Mesangial cell (primary cell): ENCODE data around the gene PER2.

DNA sequence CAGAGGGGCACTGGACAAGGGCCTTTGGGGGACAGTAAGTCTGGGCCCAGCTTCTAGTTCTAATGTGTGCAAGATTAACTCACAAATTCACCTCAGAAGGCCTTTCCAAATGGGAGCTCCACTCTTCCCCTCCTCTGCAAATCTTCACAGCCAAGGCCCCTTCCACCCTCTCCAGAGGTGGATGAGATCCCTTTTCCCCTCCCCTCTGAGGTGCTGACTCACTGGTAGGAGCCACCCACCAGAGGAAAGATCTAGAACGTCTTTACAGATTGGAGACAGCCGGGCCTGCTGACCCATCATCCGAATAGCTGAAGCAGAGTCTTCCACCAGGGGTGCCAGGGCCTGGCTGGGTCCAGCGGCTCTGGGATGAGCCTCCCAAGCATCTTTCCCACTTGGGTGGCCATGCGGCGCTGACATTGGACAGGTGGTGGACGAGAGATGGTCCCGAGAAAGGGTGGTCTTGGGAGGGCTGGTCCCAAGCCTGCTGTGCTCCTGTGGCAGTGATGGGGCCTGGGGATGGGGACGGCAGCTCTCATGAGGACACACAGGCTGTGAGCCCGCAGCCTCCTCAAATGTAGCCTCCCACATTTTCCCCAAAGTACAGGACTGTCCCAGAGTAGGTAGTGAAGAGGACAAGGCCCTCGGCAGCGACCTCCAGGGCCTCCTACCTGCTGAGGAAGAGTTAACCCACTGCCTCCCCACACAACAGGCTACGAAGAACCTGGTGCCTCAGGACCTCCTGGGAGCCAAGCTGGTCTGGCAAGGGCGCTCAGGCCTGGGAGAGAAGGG, 9.1 kb downstream of the ERFE start:
- RAMPAGE, long total RNA, result no peak

DNA sequence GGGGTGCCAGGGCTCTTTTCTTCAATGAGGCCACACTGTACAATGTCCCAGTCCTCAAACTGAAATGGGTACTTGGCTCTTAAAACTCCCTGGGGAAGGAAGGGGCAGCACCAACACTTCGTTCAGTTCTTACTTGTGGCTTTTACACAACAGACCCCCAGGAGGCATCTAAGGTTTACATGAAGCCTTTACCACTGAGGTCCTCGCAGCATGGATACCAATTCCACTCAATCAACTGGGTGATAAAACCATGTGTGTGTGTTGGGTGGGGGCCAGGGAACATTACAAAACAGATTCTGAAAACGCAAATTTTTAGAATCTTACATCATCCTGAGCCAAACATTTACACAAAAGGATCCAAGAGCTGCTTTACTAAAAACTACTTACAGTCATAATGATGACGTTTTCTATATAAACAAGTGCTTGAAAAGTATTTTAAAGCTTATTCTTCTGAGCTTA, 10.5 kb downstream of the ERFE start:
- RAMPAGE, long total RNA, result no peak

DNA sequence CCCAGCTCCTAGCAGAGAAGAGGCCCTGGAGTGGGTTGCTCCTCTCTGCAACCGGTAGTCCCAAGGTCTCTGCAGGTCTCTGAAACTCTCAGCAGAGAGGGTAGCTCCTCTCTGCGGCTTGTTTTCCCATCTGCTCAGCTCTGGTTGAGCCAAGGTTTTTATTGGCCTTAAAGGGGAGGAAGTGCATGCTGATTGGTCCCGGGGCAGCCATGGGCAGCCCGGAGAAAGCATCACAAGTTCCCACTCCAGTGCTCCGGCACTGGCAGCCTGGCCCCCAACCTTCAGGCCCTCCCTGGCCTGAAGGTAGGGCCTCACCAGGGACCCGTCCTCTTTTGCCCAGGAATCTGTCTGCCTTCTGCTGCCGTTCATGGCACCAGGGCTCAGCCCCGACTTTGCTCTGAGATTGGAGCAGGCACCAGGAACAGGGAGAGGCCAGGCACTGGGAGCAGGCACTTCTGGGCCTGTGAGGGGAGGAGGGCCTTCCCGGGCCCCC, 17.4 kb upstream of the ILKAP start:
- RAMPAGE, long total RNA, result no peak

GRCh38 chr2:238243108-238243629, 3.3 kb upstream of the HES6 start:
- RAMPAGE, long total RNA, result no peak

DNA sequence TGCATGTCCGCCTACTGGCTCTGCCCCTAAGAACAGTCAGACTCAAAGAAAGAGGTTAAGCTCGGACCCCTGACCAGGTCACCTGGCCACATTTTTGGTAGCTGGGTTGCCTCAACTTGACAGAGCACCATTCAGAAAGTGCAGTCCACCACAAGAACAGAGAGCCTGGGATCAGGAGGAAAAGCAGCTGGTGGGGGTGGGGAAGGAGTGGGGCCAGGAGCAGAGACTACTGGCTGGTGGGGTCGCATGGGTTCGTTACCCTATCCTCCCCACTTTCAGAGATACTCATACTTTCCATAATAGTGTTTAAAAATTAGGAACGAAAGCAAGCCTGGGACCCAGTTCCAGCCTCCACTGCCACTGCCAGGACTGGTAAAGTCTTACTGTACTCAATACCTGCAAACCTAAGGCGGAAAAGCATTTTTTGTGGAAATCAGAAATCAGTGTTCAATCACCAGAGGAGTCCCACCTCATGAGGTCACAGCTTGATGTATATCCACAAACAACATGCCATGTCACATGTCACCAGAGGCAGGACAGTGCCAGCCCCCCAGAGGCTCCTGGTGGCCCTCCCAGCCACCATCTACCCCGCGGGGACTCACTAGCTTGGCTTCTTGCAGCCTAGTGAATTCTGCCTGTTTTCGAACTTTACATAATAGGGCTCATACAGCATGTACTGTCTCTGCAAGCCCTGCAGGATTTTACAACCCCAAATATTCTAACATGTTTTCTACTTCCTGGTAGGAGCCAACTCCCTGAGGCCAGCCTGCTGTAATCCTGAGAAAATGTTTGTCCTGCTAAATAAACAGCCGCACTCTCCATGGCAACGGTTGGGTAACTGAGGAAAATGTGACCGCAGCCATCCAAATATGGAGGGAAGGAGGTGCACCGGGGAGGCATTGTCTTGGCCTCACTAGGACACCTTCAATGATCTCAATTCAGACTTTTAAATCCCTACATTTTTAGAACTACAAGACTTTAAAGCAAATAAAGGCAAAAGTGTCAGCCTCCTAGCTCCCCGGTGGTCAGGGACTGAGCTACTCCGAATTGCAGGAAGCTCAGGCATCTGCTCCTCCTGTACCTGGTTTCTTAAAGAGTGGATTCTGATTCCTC, 2.9 kb downstream of the PER2 start:
- RAMPAGE, long total RNA, result no peak

- RAMPAGE, long total RNA, result no peak
These were observed at the start of gene PER2 for GRCh38 chr2:238288025-238288742. Gene PER2, minus strand, starts transcription at chr2:238288610.

DNA sequence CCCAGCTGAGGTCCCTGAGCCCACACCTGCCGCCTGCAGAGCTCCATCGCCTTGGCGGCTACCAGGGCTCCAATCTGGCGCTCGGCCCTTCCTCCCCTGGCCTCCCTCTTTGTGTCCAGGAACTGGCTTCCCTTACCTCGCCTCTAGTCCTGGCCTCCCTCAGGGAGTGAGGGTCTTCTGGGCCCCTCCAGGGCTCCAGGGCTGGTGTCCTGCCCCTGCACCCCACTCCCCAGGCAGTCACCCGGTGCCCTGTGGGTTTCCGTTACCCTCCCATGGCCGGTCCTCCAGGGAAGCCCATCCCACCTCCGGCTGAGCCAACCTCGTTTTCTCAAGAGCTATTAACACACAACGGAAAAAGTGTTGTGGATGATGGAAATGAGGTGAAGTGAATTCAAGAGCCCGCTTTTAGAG, 131.7 kb downstream of the ASB1 start:
- RAMPAGE, long total RNA, result no peak

- RAMPAGE, long total RNA, result no peak
These were observed 142.8 kb downstream of the ASB1 start for GRCh38 chr2:238569437-238570114.

- RAMPAGE, long total RNA, result no peak
These were observed 147.9 kb upstream of the TWIST2 start for GRCh38 chr2:238699849-238700514.

- RAMPAGE, long total RNA, result no peak
These were observed 16.3 kb downstream of the TWIST2 start for GRCh38 chr2:238863967-238864751.

GRCh38 chr2:238908679-238909055, 60.8 kb downstream of the TWIST2 start:
- RAMPAGE, long total RNA, result no peak

DNA sequence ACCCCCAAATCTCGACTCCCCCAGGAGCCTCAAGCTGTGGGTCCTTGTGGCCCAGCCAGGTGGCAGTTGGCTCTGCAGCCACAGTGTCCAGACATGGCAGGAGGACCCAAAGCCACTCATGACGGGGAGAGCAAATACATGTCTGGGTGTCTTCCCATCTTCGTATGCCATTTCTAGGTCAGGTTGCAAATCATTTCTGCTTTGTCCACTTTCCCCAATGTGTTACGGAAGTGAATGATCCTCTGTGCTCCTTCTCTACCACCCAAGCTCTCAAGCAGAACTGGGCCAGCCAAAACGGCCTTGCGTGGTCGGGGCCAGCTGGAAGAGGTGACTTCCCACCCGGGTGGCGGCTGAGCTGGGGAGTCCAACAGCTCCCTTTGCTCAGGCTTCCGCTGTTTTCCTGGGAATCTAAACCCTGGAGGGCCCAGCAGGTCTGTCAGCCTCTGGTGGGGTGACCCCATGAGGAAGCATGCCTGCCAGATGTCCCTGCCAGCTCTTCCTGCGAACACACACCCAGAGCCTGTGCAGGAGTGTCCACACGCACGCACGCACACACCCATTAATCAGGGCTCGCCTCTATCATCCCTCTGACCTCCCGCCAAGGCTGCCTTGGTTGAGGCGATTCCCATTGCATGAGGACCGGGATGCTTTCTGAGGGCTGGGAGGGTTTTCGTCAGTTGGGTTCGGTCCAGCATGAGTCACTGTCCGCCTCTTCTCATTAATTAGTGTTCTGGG, 90.5 kb downstream of the TWIST2 start:
- RAMPAGE, long total RNA, result no peak

DNA sequence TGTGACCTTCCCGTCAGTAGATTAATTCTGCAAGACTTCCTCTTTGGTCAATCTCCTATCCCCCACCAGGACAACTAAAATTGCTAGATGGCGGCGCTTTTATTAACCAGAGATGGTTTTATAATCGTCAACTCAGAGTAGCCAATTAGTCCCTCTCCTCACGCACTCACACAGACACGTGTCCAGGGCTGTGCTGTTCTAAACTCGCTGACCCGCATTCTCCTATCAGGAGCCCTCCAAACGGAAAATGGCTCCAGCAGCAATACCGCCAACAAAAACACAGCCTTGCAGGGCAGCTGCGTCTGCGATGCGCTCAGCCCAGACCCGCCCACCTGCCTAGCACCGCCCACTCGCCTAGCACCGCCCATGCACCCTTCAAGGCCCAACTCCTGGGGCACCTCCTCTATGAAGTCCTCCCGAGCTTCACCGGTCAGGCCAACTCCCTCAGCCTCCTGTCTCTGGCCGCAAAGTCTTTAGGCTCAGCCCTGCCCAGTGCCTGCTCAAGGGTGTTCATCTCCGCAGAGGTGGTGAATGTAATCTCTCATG, 119.6 kb downstream of the TWIST2 start:
- RAMPAGE, long total RNA, result no peak

DNA sequence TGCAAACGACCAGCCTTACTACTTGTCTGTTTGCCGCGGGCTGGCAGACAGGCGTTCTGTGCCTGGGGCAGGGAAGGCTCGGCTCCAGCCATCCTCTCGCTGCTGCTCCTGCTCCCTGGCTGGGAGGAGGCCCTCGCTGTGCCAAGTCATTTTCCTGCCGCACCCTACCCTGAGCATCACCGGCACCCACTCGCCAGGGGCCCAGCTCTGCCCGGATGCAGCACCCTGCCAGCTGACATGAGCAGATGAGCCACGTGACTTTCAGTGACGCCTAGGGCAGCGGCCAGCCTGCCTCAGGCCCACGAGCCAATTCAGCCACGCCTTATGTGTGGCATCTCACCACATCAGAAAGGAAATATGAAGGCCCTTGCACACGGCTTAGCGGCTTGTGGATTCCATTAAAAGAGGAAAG, 250.4 kb downstream of the TWIST2 start:
- RAMPAGE, long total RNA, result no peak

DNA sequence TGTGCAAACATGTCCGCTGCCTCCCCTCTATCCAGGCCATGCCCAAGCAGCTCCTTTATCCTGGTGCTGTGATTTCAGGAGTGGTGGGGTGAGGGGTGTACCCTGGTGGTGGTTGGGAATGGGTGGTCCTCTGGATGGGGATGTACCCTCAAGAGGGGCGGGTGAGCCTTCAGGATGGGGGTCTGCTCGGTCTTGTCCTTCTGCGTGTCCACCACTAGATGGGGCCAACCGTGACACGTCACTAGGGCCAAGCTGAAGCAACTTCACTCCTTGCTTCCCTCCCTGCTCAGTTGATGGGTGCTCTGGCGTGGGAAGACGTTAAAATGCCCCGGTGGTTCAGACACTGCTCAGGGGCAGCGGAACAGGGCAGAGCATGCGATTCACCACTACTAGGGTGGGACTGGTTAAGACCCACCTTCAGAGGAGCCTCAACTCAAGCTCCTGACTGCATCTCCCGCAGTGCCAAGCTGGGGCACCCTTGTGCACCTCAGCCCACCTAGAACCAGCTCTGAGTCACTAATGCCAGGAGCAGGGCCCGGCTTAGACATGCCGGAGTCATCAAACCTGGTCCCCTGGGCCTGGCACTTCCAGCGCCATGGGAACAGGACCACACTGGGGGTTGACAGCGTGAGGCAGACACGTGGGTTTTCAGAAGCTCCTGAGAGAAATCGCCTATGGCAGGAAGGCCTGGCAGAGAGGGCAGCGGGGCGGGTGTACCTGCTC, 256.8 kb downstream of the HDAC4 start:
- RAMPAGE, long total RNA, result no peak

DNA sequence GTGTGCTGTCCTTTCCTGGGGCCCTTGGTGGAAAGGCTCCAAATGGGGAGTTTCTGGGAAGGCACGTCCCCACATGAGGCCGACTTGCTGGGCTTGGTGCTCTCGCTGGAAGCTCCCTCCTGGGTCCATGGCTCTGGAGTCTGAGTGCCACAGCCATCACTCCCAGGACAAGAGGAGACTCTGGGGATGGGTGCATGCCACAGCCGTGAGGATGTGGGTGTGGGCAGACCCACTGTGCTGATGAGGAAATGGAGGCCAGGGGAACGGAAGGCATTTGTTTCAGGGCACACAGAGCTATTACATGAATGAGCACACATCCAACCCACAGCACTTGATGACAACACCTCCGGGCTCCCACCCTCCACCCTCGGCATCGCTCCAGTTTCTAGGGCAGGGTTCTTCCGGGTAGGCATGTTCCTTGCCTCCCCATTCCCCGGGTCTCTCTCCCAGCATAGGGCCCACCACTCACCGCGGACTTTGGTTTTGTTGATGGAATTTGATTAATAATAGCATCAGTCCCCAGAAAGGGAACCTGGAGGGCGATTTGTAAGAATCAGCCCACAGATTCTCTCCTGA, 246.6 kb downstream of the HDAC4 start:
- RAMPAGE, long total RNA, result no peak

- RAMPAGE, long total RNA, result no peak
These were observed 218.9 kb downstream of the HDAC4 start for GRCh38 chr2:239181874-239182394.

DNA sequence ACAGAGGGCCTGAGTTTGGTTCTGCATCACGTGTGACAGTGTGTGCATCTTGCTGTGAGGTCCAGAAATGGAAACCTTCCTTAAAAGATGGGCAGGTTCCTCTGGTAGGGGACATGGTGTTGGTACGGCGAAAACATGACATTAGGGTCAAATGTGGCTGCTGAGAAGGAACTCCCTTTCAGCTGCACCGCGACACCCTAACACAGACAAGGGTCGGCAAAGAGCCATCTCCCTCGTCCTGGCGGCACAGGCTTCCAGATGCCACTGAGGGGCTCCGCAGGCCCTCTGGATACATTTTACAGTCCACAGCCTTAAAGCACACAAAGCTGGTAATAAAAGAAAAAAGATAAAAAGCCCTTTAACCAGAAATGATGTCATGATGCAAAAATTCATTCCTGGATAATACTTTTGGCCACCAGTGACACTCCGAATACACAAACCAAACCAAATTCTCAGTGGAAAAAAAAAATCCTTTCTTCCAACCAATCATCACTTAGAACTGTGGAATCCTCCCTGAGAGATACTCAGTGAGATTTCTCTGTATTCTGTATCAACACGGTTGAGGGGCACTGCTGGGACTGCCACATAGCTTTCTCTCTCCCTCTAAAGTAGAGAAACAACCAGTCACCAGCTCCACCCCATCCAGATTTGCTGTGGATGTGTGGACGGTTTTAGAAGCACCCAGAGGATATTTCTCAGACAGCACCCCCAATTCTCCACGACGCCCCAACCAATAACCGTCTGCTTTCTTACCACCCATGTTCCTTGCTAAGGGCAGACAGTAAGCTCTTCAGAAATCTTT, 174.8 kb downstream of the HDAC4 start:
- RAMPAGE, long total RNA, result no peak

DNA sequence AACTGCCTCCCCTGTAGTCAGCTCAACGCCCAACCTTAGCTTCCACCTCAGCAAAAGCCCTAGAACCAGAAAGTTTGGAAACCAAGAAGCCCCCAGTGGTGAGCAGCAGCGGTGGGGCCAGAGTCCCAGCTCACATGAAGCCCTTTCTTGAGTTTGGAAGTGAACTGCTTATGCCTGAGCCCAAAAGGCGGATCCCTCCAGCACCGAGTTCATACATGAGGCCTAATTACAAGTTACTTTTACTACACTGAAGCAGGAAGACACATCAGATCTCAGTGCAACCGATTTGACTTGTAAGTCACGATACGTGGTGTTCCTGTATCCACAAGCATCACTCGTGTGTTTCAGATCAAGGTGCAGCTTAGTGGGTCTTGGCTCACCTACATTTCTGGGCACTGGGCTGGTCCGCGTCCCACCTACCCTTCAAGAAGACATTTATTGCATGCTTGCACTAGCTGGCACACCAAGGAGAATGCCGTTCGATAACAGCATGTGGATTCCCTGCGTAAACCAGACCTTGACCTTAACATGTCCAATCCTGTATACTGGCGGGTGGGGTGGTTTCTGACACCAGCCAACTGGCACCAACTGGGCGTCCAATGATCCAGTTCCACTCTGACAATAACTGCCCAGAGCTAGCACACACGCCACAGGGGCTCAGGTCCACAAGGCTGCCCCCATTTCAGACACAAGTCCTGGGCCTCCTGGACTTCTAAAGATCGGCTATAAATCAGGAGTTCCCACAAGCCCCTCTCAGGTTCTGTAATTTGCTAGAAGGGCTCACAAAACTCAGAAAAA, 162.1 kb downstream of the HDAC4 start:
- RAMPAGE, long total RNA, result no peak

DNA sequence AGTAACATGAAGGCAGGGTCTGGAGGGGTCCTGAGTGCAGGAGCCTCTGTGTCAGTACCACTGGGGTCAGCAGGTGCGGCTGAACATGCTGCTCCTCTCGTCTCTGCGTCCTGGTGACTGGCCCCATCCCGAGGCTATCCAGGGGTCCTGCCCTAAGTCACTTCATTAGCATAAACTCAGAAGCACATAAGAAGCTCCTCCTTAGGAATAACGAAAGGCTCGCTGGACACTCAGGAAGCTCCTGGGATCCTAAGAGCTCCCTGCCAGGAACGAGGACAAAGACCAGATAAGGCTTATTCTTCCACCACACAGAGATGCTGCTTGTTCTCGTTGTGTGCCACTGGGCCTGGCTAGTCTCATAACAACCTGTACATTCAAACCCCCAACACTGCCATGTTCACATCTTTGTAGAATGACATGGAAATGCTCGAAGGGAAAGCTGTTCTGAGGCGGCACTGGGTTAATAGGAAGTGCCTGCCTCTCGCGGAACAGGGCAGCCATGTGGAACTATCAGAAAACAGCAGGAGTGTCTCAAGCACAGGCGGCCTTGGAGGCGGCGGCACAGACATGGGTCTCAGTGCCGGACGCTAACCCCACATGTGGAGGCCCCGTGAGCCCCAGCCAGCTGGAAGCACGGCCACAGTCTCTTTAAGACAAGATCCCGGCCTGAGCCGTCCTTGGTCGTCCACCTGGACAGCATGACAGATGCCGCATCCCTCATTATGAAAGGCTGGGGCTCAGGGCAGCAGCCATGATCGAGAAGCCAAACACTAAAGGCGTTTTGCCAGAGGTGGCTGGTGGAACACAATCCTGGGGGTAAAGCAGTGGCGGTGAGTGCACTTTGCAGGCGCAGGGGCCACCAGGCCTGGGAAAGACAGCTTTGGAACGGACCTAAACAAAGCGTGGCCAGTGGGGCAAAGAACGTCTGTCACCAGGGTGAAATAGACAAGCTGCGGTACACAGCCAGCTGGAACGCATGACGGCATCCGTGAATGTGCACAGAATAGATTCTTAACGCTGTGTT, 161.2 kb downstream of the HDAC4 start:
- RAMPAGE, long total RNA, result no peak